ENCODE results near the genes ZNF443 and GNG14.

GRCh38 chr19:12296620-12296986 is 1.9 kb upstream of the ZNF44 start:
- PRO-cap: no peak
- RAMPAGE, long total RNA: no peak

- PRO-cap: unidirectional peak, minus-strand start at chr19:12440824; bidirectional peak, plus-strand start at chr19:12441204, minus-strand start at chr19:12441090
- RAMPAGE, long total RNA: no peak
These were observed at the start of gene ZNF443 for GRCh38 chr19:12440442-12441400. ZNF443 (minus strand) TSS chr19:12441021.

DNA sequence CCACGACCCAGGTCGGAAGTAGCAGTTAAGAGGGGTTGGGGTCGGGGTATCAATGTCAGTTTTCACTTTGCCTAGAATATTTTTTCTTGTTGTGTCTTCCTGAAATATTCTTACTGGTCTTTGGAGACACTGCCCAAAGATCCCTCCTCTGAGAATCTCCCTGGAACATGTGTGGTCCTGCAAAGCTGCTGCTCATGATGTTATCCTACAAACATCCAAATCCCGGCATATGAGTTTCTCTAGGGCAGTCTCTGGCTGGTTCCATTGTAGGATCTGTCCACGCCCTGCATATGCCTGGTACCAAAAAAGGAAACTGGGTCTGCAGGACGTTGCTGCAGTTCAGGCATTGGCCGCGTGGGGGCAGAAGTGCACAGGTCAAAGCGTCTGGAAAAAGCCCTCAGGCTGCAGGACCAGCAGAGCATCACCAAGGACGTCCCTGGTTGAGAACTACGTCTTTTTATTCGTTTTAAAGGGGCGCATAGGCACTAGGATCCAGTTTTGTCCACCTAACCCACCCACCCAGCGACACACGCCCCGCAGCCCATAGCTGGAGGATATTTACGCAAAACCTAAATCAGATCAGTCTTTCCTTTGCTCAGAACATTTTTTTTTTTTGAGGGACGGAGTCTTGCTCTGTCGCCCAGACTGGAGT is 12.7 kb upstream of the ZNF564 start:
- PRO-cap: no peak
- RAMPAGE, long total RNA: no peak

DNA sequence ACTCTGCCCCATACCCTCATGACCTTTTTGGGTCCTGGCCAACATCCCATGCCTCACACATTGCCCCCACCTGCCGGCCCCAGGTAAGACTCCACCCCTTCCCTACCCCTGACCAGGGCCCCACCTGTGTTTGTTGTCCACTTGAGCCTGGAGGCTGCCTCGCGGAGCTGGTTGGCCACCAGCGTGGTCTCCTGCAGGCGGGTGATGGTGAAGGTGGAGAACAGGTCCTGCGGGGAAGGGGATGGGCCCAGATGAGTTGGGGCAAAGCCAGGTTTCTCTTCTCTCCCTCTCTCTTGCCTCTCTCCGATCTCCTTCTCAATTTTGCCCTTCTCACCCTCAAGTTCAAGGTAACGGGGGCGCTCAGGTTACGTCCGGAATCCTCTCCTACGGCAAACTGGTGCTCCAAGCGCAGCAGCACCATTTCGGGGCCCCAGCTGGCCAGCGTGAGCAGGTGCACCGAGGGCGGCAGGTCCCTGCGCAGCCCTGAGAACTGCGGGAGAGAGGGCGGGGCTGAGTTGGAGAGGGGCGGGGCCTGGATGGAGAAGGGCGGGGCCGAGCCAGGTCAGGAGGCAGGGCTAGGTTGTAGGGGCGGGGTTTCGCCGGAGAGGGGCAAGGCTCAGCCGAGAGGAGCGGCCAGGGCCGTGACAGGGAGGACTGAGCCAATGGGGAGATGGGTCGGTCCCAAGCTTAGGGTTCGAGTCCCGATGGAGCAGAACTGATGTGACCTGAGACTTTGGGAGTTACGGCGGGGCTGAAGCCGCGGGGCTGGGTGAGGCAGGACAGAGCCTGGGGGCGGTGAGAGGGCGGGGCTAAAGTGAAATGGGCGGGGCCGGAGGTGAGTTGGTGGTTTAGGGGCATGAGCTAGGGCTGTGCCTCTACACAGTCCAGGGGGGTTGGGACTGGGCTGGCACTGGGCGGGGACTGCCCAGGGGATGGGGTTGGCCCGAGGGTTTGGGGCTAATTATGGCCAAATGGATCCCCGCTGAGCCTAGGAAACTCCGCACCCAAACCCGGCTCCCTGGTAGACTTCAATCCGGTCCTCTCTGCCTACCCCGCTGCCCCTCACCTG is 19.1 kb downstream of the MAN2B1 start:
- PRO-cap: no peak
- RAMPAGE, long total RNA: no peak

DNA sequence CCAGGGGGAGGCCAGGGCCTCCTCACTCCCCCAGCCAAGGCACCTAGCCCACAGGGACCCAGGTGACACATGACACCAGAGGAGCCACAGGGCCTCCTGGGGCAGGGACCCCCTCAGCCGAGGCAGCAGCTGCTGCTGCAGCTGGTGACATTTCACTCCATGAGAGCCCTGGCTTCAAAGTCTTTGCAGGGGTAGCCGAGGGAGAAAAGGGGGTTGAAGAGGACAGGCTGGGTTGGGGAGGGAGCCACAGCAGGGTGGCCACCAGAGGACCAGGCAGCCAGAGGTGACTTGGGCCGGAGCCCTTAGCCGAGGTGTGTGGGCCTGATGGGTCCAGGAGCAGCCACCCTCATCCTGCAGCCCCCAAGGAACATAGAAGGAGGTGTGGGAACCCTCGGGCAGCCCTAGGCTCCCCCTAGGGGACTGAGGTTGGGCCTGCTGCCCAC is at the start of gene GNG14:
GNG14 (plus strand) TSS at position 413 of the 443 bp plus-strand sequence.
- PRO-cap: no peak
- RAMPAGE, long total RNA: no peak

GRCh38 chr19:12699350-12700003 is 3.0 kb upstream of the FBXW9 start:
- PRO-cap: no peak
- RAMPAGE, long total RNA: no peak

DNA sequence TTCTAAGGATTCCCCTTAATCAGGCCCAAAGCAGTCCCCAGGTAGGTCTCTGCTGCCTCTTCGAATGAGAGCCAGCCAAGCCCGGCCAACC is 2.3 kb downstream of the TNPO2 start:
- PRO-cap: no peak
- RAMPAGE, long total RNA: no peak

DNA sequence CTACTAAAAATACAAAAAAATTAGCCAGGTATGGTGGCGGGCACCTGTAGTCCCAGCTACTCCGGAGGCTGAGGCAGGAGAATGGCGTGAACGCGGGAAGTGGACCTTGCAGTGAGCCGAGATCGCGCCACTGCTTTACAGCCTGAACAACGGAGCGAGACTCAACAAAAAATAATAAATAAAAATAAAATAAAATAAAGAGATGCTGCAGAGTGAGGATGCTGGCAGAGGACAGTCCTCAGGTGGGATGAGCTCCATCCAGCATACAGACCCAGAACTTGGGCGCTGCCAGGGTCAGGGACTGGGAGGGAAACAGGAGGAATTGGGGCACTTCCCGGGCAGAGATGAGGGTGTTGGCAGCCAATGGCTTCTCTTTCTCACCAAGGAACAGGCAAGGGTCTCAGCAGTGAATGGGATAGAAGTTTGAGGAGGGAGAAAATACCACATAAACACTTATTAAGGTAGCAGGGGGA is 3.2 kb downstream of the GET3 start:
- PRO-cap: no peak
- RAMPAGE, long total RNA: no peak

DNA sequence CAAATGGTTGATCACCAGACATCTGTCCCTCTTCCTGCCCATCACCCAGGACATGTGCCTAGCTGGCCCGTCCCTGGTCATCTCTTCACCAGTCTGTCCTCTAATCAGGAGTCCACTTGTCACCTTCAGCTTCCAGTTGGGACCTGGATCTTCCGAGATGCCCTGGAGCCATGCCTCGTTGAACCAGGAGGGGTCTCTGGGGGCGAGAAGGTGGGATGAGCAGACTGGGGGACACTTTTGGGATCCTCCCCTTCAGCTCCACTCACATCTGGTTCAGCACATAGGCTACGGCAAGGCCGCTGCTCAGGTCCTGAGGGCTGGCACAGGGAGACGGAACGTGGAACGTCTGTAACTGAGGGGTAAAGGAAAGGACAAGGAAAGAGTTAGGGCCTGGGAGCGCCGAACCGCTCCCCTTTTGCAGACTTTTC is 792 bp downstream of the HOOK2 start:
- PRO-cap: no peak
- RAMPAGE, long total RNA: no peak

DNA sequence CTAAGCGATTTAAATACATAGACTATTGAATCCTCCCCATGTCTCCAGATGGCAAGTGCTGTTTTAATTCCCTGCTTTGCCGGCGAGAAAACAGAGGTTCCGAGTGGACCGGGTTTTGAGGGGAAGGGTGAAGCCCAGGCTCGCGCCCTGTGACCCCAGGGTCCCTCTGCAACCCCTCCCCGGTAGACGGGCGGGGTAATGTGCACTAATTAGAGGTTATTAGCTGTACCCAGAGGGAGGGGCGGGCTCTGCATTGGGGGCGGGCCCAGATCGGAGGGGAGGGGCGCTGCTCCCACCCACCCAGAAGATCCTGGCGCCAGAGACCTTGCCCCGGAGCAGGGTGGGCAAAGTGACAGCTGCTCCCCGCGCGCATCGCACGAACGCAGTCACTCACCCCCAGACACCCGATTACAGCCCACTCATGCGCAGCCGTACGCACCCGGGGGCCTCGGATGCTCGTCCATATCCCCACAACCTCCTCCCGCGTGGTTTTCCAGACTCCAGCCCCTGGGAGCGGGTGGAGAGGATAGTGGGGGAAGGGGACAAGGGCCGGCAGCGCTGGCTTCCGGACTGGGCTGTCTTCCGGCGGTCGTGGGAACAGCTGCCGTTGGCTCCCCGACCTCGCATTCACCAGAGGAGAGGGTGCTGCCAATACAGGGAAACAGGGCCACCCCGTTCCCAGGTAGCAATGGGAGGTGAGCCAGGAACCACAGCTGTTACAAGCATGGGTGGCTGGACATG is 2.7 kb upstream of the HOOK2 start:
- PRO-cap: unidirectional peak, plus-strand start at position 333 of the sequence; bidirectional peak, plus-strand start at position 626 of the sequence, minus-strand start at position 629 of the sequence
- RAMPAGE, long total RNA: no peak

GRCh38 chr19:12867396-12867861 is 13.8 kb downstream of the DNASE2 start:
- PRO-cap: no peak
- RAMPAGE, long total RNA: no peak

DNA sequence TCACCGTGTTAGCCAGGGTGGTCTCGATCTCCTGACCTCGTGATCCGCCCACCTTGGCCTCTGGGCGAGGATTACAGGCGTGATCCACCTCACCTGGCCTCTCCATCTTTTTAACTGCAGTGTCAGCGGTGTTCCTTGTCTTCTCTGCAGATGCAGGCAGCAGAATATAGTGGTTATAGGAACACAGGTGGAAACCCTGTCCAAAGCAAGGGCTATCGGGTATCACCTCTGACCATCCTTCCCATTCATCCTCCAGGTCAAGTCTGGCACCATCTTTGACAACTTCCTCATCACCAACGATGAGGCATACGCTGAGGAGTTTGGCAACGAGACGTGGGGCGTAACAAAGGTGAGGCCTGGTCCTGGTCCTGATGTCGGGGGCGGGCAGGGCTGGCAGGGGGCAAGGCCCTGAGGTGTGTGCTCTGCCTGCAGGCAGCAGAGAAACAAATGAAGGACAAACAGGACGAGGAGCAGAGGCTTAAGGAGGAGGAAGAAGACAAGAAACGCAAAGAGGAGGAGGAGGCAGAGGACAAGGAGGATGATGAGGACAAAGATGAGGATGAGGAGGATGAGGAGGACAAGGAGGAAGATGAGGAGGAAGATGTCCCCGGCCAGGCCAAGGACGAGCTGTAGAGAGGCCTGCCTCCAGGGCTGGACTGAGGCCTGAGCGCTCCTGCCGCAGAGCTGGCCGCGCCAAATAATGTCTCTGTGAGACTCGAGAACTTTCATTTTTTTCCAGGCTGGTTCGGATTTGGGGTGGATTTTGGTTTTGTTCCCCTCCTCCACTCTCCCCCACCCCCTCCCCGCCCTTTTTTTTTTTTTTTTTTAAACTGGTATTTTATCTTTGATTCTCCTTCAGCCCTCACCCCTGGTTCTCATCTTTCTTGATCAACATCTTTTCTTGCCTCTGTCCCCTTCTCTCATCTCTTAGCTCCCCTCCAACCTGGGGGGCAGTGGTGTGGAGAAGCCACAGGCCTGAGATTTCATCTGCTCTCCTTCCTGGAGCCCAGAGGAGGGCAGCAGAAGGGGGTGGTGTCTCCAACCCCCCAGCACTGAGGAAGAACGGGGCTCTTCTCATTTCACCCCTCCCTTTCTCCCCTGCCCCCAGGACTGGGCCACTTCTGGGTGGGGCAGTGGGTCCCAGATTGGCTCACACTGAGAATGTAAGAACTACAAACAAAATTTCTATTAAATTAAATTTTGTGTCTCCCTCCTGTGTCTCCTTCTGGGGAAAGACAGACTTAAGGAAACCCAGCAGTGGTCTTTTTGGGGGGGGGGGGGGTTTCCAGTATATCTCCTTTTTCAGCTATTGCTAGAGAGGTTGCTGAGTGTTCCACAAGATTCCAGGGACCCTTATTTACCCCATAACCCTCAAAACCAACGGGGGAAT is 1.9 kb upstream of the RAD23A start:
- PRO-cap: no peak
- RAMPAGE, long total RNA: no peak

GRCh38 chr19:13006571-13007322 is 11.5 kb downstream of the NFIX start:
- PRO-cap: no peak
- RAMPAGE, long total RNA: no peak

- PRO-cap: bidirectional peak, plus-strand start at chr19:13016787, minus-strand start at chr19:13016666
- RAMPAGE, long total RNA: no peak
These were observed 21.3 kb downstream of the NFIX start for GRCh38 chr19:13016503-13016977.

GRCh38 chr19:13016978-13017459 is 21.7 kb downstream of the NFIX start:
- PRO-cap: no peak
- RAMPAGE, long total RNA: no peak

DNA sequence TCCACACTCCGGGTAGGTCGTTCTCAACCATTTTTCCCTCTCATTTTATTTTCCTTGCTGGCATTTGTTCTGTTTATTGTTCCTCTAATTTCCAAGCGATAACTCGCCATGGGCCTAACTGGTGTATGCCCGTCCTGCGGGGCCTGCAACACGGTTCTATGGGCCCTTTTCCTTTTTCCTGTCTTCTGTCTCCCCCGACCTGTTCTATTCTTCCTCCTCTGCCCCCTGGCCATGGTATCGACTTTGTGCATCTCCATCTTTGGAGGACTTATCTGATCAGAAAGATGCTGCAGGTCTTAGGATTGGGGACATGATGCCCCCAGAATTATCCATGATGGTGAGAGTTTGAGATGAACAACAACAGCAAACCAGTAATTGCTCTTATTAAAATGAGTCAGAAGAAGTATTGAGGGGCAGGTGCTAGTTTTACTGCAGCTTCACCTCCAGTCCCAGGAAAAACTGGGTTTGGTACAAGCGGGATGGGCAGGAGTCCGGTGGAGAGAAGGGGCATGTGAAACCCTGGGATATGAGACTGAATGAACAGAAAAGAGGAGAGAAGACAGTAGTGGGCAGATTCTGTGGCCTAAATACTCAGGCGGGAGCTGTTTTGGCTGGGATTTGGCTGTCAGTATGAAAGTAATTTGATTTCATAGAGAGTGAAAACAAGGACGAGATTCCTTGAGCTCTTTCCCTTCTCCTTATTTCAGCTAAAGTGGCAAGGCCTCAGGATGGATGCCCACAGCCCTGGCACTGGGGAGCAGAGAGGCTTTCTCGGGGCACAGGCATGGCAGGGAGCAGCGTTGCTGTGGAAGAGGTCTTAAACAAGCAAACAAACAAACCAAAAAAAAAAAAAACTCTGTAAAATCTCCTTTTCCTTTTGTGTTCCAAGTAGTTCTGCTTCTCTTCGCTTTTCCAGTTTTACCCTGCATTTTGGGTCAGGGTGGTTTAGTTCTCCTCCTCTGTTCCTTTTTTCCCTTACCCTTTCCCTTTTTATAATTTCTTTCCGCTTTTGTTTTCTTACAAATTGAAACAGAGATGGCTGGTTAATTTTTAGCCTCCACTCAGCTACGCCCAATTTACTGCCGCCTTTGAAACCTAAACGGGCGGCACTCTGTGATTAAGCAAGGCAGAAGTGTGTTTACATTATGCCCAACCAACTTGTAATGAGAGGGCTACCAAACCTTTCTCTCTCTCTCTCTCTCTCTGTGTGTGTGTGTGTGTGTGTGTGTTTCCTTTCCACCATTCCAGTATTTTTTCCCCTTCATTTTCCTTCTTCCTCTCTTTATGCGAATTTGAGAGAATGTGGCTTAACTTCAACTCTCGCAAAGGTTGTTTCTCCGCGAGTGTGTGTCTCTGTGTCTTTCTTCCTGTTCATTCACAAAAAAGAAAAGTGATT is 30.8 kb downstream of the NFIX start:
- PRO-cap: no peak
- RAMPAGE, long total RNA: no peak

- PRO-cap: no peak
- RAMPAGE, long total RNA: no peak
These were observed 27.3 kb downstream of the LYL1 start for GRCh38 chr19:13075235-13075912.

DNA sequence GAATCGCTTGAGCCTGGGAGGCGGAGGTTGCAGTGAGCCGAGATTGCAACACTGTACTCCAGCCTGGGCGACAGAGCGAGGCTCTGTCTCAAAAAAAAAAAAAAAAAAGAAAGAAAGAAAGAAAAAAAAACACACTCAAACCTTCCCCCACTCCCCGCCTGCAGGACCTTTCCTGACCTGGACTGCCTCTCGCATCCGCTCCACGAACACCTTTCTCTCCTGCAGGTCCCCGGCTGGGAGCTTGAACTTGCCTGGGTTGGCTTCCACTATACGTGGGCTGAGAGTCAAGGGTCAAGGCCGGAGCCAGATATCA is 897 bp downstream of the STX10 start:
- PRO-cap: no peak
- RAMPAGE, long total RNA: no peak

- PRO-cap: bidirectional peak, plus-strand start at chr19:13151961, minus-strand start at chr19:13151701; bidirectional peak, plus-strand start at chr19:13152242, minus-strand start at chr19:13152153
- RAMPAGE, long total RNA: no peak
These were observed 1.8 kb downstream of the IER2 start for GRCh38 chr19:13151877-13152453.

- PRO-cap: no peak
- RAMPAGE, long total RNA: no peak
These were observed 3.1 kb downstream of the IER2 start for GRCh38 chr19:13153155-13153811.